ENCODE data around the gene METTL21C.

- PRO-cap, 8 experiments, result no peak in any of the 8 experiments
These were observed 11.3 kb downstream of the PCCA start for GRCh38 chr13:100099948-100100774.

DNA sequence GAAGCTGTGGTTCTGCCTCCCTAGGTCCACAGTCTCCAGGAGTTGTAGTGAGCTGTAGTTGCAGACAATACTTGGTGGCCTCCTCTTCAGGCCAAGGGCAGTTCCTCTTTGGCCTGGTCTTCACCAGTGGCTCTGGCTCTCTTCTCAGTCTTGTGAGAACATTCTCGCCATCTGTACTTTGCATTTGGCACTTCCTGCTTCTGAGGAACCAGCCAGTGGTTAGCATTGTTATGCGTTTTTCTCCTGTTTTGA lies 40.7 kb downstream of the PCCA start:
- PRO-cap, 8 experiments, result peak in 1 of 8 experiments; most common minus-strand start position 110 of the sequence (in 1)

DNA sequence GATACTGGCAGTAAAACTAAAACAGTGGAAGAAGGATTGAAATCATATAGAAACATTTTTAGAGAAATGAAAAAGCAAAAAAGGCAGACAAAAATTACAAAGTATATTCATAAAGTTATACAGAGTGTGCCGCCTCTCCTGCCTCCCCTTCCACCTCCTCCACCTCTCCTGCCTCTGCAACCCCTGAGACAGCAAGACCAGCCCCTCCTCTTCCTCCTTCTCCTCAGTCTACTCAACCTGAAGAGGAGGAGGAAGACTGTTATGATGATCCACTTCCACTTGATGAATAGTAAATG lies 237.5 kb downstream of the PCCA start:
- PRO-cap, 8 experiments, result no peak in any of the 8 experiments

DNA sequence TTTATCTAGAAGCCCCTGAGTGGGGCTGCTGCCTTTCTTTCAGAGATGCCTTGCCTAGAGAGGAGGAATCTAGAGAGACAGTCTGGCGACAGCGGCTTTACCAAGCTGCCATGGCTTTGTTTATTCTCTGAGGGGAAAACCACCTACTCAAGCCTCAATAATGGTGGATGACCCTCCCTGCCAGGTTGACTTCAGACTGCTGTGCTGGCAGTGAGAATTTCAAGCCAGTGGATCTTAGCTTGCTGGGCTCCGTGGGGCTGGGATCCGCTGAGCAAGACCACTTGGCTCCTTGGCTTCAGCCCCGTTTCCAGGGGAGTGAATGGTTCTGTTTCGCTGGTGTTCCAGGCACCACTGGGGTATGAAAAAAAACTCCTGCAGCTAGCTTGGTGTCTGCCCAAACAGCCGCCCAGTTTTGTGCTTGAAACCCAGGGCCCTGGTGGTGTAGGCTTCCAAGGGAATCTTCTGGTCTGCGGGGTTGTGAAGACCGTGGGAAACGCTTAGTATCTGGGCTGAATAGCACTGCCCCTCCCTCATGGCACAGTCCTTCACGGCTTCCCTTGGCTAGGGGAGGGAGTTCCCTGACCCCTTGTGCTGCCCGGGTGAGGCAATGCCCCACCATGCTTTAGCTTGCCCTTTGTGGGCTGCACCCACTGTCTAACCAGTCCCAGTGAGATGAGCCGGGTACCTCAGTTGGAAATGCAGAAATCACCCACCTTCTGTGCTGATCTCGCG lies 211.9 kb downstream of the GGACT start:
- PRO-cap, 8 experiments, result no peak in any of the 8 experiments

DNA sequence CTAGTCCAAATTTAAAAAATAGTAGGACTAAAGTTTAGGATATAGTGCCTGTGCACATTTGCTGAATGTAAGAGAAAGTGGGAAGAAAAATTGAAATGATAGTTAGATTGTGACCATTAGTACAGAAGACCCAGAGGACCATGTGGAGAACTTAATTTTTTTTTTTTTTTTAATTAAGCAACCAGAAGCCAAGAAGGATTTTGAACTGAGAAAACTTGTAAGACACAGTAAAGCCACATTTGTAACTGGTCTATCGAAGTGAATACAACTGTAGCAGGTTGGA lies 185.8 kb downstream of the GGACT start:
- PRO-cap, 8 experiments, result no peak in any of the 8 experiments

DNA sequence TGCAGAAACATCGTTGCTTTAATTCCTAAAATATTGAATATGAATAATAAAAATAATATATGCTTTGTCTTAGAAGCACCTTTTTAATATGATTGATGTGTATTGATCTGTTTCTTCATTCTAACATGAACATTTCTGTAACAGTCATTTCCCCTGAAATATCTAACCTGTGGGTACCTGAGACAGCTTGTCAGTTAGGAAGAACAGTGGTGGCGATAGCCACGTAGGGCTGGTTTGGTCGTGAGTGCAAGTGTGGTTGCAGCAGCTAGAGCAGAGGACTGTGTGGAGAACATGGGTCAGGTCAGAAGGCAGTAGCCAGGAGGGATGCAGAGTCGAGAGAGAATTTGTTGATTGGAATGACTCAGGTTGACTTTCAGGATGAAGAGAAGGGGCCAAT lies 106.6 kb downstream of the GGACT start:
- PRO-cap, 8 experiments, result no peak in any of the 8 experiments

GRCh38 chr13:100533459-100533995 lies 55.1 kb downstream of the GGACT start:
- PRO-cap, 8 experiments, result no peak in any of the 8 experiments

DNA sequence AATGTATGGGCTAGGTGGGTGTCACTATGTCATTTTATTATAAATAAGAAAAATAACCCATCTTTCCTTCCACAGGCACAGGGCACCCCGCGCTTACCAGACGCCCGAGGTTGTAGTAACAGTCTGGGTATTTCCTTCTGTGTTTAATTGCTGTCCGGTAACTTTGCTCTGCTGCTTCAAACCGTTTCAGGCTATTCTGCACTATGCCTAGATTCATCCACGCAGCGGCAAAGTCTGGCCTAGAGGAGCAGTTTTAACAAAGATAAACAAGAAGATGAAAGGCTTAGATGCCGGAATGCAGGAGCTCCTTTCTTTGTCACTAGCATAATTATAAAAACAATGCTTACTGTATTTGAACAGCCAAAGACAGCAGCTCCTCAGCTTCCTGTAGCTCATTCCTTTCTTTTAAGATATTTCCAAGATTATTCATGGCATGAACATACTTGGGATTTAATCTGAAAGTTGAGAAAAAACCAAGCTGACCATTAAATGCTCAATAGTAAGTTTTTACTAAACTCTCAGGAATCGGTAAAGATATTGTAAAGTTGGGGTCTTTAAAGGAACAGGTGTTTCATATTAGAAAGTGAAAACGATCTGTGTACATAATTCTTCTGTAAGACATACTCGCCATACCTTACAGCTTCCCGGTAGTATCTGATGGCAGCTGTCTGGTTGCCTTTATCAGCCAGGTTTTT lies 37.0 kb upstream of the GGACT start:
- PRO-cap, 8 experiments, result no peak in any of the 8 experiments

DNA sequence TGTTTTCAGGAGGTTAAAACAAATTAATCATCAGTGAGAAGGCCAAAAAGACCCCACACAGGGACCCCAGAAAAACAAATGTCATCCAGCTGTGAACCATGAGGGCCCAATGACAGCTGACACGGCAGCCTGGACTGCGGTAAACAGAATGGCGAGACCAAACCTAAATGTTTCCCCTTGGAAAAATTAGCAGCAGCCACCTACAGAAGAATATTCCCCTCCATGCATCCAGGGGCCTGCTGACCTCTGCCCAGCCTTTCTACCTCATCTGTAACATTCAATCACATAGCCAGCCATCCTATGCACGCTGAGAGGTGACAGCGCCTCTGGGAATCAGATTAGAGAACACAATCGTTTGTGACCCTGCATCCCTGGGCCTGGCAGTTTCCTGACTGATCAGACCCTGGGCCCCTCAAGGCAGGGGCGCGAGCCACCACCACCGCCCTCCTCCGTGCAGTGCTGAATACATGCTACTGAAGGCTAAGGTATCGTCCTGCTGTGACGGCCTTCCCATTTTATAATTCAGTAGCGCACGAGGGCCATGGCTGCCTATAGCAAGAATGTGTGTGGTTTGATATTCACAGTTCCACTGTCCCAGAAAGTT lies 1.3 kb downstream of the TMTC4 start:
- PRO-cap, 8 experiments, result no peak in any of the 8 experiments

GRCh38 chr13:102291900-102292290 lies 304.9 kb upstream of the TPP2 start:
- PRO-cap, 8 experiments, result no peak in any of the 8 experiments

GRCh38 chr13:102294530-102294946 lies 302.2 kb upstream of the TPP2 start:
- PRO-cap, 8 experiments, result no peak in any of the 8 experiments

- PRO-cap, 8 experiments, result no peak in any of the 8 experiments
These were observed at the start of gene METTL21C for GRCh38 chr13:102694925-102695309. TSS of gene METTL21C (minus strand) at chr13:102695044.

DNA sequence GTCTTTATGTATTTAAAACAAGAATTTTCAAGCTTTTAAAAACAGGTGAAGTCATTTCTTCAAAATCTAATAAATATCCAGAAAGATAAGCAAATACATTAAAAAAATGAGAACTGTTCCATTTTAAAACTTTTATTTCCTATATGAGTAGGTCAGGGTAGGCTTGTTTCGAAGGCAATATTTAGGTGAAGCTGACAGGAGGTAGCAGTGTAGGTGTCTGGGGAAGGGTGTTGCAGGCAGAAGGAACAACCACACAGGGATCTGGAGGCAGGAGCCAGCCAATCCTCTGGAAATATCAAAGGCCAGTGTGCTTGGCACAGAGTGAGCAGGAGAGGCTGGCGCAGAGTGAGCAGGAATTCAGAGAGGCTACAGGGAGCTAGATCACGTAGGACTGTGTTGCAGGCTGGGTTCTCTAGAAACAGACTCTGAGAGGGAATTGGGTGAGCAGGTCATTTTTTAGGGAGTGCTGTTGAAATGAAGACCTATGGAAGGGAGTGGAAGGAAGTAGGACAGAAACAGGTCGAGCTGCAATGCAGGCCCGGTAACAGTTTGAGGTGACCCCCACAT lies 51.5 kb downstream of the ERCC5 start:
- PRO-cap, 8 experiments, result no peak in any of the 8 experiments

DNA sequence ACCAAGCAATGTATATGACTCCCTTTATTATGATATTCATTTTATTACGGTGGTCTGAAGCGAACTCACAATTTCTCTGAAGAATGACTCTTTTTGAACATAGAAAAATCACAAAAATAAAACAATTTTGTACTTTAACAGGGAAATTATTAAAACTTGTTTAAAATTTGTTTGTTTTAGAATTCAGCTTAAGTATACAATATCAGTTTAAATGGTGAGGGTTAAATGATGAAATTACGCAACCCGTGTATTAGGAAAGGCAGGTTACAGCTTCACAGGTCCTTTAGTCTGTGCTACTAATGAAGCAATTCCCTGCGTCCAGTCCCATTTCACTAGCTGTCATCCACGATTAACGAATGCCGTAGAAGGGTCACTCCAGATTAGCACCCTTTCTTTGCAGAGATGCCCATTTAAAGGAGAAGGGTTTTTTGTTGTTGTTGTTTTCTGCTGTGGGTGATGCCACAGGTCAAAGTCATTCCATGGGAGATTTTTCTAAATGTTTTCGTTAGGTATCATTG lies 457.6 kb upstream of the SLC10A2 start:
- PRO-cap, 8 experiments, result no peak in any of the 8 experiments

DNA sequence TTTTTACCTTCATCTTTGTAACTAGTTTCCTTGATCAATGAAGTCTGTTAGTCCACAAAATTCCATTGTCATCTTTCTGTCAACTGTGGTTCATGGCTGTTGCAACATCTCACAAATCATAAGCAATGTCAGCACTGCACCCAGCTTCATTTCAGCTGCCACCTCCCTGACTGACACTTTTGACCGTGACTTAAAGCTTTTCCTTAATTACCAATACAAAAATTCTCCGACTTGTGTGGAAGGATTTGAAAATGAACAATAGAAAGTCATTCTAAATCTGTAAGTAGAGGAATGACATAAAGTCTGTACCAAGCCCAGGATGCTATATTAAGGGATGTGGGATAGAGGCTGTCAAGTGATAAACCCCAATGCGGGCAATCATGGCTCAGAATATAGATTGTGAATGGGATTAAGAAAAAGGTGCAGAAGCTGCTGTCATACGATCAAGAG lies 756.0 kb upstream of the SLC10A2 start:
- PRO-cap, 8 experiments, result no peak in any of the 8 experiments

GRCh38 chr13:106151842-106152491 lies 383.5 kb downstream of the EFNB2 start:
- PRO-cap, 8 experiments, result no peak in any of the 8 experiments

DNA sequence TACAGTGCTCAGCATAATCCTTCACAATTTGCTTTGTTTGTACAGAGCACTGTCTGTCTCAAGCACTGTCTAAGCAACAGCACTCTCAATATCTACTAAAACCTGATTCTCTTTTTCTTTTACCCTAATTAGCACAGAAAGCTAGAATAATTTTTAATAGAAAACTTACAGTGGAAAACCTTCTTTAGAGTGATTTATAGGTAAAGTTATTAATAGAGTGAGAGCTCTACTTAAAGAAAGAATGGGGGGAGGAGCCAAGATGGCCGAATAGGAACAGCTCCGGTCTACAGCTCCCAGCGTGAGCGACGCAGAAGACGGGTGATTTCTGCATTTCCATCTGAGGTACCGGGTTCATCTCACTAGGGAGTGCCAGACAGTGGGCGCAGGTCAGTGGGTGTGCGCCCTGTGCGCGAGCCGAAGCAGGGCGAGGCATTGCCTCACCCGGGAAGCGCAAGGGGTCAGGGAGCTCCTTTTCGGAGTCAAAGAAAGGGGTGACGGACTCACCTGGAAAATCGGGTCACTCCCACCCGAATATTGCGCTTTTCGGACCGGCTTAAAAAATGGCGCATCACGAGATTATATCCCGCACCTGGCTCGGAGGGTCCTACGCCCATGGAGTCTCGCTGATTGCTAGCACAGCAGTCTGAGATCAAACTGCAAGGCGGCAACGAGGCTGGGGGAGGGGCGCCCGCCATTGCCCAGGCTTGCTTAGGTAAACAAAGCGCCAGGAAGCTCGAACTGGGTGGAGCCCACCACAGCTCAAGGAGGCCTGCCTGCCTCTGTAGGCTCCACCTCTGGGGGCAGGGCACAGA lies 322.0 kb downstream of the EFNB2 start:
- PRO-cap, 8 experiments, result no peak in any of the 8 experiments

GRCh38 chr13:106471981-106472569 lies 63.4 kb downstream of the EFNB2 start:
- PRO-cap, 8 experiments, result no peak in any of the 8 experiments

- PRO-cap, 8 experiments, result no peak in any of the 8 experiments
These were observed 39.6 kb downstream of the EFNB2 start for GRCh38 chr13:106495799-106496247.

DNA sequence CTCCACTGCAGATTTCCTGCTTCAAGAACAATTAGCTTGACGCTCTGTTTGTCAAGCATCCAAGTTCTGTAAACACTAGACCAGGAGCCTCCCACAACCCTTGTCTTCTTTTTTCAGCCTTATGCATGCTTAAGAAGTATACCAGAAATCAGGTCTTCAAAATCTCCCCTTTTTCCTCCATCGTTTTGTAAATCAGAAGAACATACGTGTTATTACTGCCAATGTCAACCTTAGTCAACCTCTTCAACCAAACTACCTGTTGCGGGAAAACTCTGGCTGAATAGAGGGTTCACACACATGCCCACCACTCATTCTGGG lies 39.3 kb downstream of the EFNB2 start:
- PRO-cap, 8 experiments, result no peak in any of the 8 experiments